Left colon (tissue), 1 donor: ENCODE results near the genes PLCB1 and NDUFAF5.

GRCh38 chr20:5650360-5650979 is 39.7 kb upstream of the GPCPD1 start:
- PRO-cap = no peak

DNA sequence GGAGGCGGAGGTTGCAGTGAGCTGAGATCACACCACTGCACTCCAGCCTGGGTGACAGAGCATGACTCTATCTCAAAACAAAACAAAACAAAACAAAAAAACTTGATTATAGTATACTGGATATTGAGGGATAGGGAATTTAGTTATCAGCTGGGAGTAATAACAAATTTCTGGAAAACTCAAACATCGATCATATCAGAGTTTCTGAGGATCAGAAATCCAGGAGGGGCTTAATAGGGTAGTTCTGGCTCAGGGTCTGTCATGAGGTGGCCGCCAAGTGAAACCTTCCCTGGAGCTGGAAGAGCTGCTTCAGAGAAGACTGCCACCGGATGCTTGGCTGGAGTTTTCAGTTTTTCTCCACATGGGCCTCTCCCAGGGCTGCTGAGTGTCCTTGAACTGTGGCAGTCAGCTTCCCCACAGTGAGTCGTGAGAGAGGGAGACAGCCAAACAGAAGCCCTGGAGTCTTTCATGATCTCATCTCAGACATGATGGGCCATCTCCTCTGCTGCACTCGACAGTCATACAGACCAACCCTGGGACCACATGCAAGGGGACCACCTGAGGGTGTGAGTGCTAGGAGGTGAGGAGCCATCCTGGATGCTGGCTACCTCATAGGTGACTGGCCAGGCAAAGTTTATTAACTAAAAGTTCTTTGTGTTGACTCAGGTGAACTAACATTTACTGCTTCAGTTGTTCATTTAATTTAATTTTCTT is 71.4 kb downstream of the SHLD1 start:
- PRO-cap = no peak

DNA sequence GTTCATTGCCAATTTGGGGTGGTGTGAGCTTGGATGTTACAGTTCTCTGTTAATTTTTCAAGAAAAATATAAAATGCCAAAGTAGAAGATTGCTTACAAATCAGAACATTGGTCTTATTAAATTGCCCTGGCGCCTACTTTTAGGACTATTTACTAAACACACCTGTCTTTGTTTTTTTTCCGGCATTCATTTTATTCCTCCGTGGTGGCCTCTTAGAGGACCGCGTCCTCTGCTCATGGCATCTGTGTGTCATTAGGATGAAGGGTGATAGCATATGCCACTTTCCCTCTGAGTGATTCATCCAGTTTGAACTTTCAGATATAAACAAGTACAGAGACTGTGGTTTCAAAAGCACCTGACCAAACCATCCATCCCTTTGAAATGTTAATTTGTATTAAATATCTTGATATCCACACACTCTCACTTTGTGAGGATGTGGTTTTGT is 62.7 kb upstream of the CHGB start:
- PRO-cap = no peak

DNA sequence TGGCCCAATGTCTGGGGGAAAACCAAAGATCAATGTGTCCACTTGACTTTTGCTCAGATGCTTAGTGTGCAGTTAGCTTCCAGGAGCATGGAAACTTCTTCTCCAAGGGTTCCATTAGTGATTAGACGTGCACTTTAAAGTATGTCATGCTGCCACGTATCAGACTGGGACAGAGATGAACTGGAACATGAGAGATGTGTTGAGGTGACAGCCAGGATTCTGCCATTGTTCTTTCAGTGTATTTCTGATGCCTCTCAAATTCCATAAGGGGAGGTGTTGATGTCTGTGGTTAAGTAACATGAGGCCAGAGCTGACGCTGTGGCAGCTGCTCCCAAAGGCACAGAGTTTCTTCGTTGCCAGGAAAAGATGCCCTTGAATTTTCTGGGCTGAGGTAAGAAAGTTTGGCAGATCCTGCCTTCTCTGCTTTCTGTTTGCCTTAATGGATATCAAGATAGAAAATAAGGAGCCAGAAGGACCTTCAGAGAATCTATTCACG is 24.5 kb upstream of the CHGB start:
- PRO-cap = no peak

DNA sequence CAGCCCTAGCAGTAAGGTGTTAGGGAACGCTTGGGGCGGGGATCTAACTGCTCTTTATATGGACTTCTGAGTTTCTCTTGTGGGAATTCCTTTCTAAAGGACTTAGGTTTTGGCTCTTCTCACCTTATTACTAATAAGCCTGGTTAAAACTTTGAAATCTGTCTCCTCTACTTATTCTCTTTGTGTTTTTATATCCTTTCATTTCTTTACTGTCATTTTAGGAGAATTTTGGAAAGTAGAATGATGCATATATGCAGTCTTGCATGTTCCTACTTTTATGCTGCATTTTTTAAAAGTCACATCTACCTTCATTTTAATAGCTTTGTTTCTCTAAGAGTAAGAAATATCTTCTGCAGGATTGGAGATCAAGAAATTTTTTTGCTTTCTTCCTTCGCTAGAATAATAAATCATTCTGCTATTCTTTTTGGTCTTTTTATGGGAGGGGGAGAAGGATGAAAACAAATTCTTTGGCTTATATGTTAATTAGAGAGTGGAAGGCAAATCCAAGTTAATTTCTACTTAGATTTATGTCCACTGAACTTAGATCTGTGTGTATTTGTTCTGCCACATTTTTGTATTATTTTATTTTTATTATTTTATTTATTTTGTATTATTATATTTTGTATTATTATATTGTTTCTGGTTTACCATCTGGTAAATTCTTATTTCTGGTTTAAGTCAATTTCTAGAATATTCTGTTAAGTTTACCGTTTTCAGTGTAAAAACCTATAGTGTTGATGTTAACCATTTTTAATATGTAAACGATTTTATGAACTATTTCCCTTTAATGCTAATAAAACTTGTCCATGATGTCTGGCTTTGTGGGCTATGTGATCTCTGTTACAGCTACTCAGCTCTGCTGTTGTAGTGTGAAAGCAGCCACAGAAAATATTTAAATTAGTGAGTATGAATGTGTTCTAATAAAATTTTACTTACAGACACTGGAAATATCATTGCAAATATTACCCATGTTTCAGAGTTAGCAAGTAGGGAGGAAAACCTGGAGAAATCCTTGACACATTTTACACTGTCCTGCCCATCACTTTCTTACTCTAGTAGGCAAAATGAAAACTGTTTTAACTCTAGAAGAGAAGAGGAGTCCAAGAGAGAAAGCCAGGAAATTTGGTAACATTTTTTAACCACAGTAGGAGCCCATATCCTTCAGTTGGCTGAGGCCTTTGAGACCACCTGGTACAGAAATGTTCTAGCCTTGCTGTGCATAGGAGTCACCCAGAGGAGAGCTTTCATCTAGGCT is 22.3 kb downstream of the CRLS1 start:
- PRO-cap = no peak

DNA sequence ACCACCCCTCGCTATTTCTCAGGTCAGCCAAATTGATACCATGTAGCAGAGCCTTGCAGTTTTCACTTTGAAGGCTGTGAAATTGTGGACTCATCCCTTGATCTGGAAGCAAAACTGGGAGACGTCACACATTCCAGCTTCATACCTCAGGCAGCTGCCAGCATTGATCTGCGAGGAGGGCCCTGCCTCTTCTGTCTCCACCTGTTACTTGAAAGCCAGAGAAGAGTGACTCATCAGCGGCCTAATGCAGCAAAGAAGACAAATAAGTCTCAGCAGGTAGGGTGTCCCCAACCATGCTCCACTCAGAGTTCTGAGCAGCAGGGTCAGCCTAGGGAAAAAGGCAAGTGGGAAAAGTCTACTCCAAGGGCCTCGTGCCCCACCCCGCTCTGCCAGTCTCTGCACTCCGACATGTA is 69.4 kb upstream of the BMP2 start:
- PRO-cap = no peak

GRCh38 chr20:7585376-7585836 is 354.9 kb downstream of the HAO1 start:
- PRO-cap = no peak

GRCh38 chr20:7939474-7939722 is 860 bp downstream of the HAO1 start:
- PRO-cap = no peak

DNA sequence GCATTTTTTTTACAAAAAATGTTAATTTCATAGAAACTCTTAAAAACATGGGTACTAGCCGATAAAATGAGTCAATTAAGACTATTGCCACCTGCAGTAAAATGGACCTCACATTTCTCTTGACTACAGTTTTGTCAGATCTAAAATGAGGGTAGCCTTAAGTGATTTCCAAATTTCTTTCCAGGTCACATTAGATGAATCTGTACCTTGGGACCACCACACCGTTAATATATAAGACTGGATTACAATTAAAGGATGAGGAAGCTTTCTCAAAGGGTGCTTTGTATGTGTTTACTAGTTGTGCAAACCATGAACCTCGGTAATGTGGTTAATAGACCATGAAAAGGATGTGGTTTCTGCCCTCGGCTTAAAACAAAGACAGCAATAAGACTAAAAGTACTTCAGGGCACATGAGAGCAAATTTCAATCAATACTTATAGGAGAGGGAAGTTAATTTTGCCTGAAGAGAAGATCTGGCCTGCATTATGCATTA is 692 bp upstream of the TMX4 start:
- PRO-cap = no peak

- PRO-cap = unidirectional peak, plus-strand start at chr20:8132290
Observed at GRCh38 chr20:8131934-8132580, at the start of gene PLCB1. Gene PLCB1, plus strand, starts transcription at chr20:8132266.

DNA sequence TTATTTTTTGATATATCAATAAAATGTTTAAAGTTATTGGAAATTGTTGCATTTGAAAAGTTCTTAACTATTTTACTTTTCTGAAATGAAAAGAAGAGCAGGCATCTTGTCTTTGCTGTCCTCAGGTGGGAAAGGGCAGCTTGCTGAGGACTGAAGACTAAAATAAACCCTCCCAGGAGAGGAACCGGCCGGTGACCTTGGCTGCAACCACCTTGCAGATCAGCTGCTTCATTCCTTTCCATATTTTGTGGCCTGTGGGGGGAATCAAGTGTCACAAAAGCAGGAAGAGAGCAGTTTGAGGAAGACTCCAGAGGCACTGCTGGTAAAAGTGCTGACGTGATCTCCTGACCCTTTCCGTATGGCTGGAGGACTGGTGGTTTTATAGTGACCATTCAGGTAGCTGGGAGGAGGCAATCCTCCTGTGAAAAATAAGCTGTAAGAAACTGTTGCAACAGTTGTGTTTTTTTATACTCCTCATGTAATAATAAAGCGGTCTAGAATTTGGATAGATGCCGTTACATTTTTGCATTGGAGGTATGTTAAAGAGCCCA is 157.0 kb downstream of the PLCB4 start:
- PRO-cap = no peak

GRCh38 chr20:9332687-9333785 is 181.4 kb upstream of the LAMP5 start:
- PRO-cap = unidirectional peak, plus-strand start at chr20:9333303

DNA sequence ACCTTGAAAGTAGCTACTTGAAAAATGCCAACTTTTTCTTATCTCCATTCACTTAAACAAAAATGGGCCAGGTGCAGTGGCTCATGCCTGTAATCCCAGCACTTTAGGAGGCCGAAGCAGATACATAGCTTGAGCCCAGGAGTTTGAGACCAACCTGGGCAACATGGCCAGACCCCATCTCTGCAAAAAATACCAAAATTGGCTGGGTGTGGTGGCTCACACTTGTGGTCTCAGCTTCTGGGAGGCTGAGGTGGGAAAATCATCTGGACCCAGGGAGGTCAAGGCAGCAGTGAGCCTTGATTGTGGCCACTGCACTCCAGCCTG is 157.7 kb upstream of the LAMP5 start:
- PRO-cap = no peak

GRCh38 chr20:10216312-10216766 is 2.3 kb upstream of the SNAP25 start:
- PRO-cap = no peak

- PRO-cap = no peak
Observed at GRCh38 chr20:10428840-10429895, 4.9 kb downstream of the MKKS start.

GRCh38 chr20:10474732-10475397 is 39.8 kb downstream of the SLX4IP start:
- PRO-cap = no peak

- PRO-cap = no peak
Observed at GRCh38 chr20:10622486-10623533, 51.0 kb downstream of the JAG1 start.

DNA sequence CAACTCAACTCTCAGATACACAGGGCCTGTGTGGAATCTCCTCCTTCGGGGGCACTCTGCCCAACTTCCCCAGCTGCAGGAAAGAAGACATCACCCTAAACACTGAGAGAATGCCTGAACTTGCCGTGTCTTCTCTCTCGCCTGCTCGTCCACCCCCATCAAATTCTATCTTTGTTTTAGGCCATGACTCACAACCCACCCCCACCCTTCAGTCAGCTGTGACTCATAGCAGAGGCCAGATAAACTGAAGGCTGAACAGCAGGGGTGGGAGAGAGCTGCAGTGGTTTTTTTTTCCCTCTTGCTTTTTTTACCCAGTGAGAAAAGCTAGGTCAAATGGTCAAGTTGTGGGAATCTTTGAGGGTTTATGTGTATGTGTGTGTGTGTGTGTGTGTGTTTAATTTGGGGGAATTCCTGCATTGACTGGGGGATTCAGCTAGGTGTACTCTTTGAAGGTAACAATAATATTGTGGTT is 593.5 kb upstream of the JAG1 start:
- PRO-cap = no peak

- PRO-cap = no peak
Observed at GRCh38 chr20:13736814-13737255, 47.9 kb downstream of the ESF1 start.

- PRO-cap = bidirectional peak, plus-strand start at chr20:13785053, minus-strand start at chr20:13784892; bidirectional peak, plus-strand start at chr20:13785377, minus-strand start at chr20:13785393
Observed at GRCh38 chr20:13784758-13785880, at the start of gene NDUFAF5. Gene NDUFAF5, plus strand, starts transcription at chr20:13785028.